H1 (cell line): ENCODE measurements around a stretch of chr10.

DNA sequence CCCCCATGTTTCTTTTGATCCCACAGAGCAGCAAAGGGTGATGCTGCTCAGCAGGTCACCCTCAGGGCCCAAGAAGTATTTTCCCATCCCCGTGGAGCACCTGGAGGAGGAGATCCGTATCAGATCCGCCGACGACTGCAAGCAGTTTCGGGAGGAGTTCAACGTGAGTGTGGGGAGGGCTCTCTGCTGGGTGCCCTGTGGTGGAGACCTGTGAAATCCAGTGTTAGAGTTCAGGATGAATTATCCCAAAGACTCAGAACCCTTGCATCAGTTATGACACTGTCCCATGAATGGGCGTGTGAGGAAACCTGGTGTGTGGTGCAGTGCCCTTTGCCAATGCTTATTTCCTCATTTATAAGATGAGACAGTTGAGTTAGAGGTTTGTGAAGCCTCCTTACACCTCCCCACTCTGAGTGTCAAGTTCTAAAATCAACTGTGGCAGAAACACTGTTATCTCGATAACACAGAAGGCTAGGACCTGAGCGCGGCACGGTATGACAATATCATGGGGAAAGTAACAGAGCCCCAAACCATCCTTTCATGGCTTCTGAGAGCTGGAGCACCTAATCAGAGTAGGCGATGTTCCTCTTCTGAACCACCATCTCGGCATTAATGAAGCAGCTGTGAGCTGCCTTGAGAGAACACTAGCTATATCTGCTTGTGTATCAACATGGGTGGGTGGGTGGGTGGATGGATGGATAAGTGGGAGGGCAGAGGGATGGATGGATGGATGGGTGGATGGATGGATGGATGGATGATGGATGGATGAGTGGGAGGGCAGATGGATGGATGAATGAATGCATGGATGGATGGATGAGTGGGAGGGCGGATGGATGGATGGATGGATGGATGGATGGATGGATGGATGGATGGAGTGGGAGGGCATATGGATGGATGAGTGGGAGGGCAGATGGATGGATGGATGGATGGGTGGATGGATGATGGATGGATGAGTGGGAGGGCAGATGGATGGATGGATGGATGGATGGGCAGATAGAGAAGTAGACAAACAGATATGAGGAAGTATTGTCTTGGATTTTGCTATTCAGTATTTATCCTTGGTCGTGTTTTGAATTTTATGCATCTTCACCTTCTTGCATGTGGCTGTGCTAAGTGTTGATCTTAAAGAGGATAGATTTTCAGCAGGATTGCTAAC lies 76.3 kb downstream of the MKI67 start:
- RRBS, result no CpG with 5 or more reads among the region's 16 CpGs
CAGE:
- cytosol, long polyA plus RNA, result no peak
- long polyA plus RNA, result no peak
- nucleus, long polyA plus RNA, result no peak

DNA sequence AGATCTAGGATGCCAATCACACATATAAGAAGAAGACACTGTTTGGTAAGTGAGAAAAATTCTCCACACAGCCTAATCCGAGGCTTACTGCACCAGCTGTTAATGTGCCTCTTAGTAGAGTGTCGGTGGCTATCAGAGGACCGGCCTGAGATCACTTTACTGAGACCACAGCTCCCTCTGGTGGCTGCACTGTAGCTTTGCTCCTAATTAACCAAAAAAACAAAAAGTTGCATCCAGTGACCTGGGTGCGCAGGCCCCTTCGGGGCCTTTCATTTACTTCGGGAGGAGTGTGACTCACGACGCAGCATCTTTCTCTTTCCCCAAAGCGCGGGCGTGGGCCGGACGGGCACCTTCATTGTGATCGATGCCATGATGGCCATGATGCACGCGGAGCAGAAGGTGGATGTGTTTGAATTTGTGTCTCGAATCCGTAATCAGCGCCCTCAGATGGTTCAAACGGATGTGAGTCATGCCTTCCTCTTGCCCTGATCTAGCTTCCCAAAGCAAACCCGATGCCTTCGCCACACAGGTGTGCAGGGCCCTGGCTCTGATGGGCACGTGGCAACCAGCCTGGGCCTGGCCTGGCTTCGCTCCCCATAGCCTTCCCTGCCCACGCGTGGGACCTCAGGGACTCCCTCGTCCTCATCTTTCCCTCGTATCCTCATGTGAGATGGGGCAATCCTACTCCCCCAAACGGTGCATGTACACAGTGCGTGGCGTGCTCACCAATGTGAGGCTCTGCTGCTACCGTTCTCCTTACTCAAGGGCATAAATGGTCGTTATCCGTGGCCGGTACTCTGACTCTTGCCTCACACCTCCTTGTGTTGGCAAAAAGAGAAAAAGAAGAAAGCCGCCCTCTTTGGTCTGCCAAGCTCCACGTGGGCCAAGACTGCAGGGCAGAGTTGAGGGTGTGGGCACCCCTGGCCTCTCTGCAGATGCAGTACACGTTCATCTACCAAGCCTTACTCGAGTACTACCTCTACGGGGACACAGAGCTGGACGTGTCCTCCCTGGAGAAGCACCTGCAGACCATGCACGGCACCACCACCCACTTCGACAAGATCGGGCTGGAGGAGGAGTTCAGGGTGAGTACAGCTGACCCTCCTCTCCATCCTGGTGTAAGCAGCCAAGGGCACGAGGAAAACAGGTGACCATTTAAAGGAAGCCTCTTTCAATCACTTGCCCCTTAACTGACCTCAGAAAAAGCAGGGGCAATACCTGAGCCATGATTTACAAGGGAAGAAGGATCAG lies 56.4 kb downstream of the MKI67 start:
- RRBS, result no CpG with 5 or more reads among the region's 45 CpGs
CAGE:
- cytosol, long polyA plus RNA, result no peak
- long polyA plus RNA, result no peak
- nucleus, long polyA plus RNA, result no peak

- RRBS, result no CpG with 5 or more reads among the region's 20 CpGs
CAGE:
- cytosol, long polyA plus RNA, result no peak
- long polyA plus RNA, result no peak
- nucleus, long polyA plus RNA, result no peak
These were observed 41.7 kb downstream of the MKI67 start for GRCh38 chr10:128084231-128085198.

DNA sequence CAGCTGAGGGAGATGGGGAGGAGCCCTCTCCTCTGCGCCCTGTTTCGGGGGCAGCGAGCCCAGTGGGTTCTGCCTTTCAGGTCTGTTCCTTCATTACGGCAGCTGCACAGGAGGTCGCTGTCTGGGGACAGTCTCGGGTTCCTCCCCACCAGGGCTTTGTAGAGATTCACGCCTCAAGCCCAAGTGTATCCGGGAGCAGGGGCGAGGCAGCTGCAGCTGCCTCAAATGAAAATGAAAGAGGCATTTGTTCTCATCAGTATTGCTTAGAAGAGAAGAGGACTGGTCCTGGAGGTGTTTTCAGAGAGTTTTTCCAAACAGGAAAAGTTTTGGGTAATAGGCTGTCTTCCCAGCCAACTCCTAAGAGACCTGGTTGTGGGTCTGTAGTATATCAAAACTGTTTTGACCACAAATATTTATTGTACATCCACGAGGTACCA lies 61.3 kb upstream of the MKI67 start:
- RRBS, result no CpG with 5 or more reads among the region's 10 CpGs
CAGE:
- cytosol, long polyA plus RNA, result no peak
- long polyA plus RNA, result no peak
- nucleus, long polyA plus RNA, result no peak

- RRBS, result no CpG with 5 or more reads among the region's 16 CpGs
CAGE:
- cytosol, long polyA plus RNA, result no peak
- long polyA plus RNA, result no peak
- nucleus, long polyA plus RNA, result no peak
These were observed 94.9 kb upstream of the MKI67 start for GRCh38 chr10:128220945-128221709.

DNA sequence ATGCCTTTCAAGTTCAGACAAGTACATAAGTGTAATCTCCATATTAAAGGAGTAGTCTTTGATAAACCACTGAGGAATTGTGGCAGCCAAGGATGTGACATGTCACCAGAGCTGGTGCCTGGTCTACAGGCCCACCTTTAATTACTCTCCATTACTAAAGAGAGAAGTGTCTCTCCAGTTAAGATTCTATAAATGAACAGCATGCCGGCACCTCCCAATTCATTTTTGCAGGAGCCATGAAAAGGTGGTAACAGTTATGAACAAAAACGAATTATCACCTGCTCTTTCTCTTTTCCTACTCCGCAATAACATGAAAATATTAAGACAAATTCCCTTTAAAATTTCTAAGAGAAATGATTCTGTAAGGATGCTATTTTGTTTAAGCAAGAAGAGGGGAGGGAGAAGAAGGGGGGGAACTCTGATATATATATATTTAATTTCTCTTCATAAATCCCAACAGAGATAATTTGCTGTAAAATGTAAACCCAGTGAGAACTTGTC lies 569.1 kb upstream of the MKI67 start:
- RRBS, result no CpG with 5 or more reads among the region's 3 CpGs
CAGE:
- cytosol, long polyA plus RNA, result no peak
- long polyA plus RNA, result no peak
- nucleus, long polyA plus RNA, result no peak

GRCh38 chr10:131094465-131095385 lies 216.8 kb downstream of the TCERG1L start:
- RRBS, result 40% methylated on average over 1 of the region's 34 CpGs
CAGE:
- cytosol, long polyA plus RNA, result start-site peak on the plus strand at chr10:131094857-131094861, 8 reads
- long polyA plus RNA, result no peak
- nucleus, long polyA plus RNA, result no peak

DNA sequence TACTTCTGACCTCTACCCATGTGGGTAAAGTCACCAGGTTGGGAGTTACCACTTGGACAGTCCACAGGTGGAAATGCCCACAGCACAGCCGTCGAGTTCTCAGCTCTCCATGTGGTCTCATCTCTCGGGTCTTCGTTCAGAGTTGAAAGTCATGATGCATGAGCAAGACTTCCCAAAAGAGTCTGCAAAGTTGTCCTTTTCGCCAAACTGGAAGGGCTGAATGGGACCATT lies 79.1 kb upstream of the PPP2R2D start:
- RRBS, result no CpG with 5 or more reads among the region's 5 CpGs
CAGE:
- cytosol, long polyA plus RNA, result no peak
- long polyA plus RNA, result no peak
- nucleus, long polyA plus RNA, result no peak

GRCh38 chr10:132248783-132249552 lies 58.8 kb downstream of the STK32C start:
- RRBS, result 26% methylated on average over 5 of the region's 32 CpGs
CAGE:
- cytosol, long polyA plus RNA, result no peak
- long polyA plus RNA, result no peak
- nucleus, long polyA plus RNA, result no peak

DNA sequence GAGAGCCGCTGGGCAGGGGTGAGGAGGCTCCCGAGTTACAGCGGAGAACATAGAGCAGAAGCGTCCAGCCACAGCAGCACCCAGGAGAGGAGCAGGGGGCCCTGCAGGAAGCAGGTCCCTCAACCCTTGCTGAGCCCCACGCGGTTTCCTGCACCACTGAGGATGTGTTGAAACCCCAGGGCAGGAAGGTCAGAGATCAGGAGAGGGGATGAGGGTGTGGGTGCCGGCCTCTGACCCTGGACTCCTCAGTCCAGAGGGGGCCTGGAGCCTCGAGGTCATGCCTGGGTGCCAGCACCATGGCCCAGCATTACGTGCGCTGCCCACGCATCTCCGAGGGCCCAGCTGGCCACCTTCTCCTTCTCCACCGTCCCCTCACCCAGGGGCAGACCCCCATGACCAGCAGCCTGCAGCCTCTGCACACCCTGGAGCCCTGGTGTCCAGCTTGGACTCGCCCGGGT lies 52.2 kb downstream of the STK32C start:
- RRBS, result no CpG with 5 or more reads among the region's 15 CpGs
CAGE:
- cytosol, long polyA plus RNA, result no peak
- long polyA plus RNA, result no peak
- nucleus, long polyA plus RNA, result no peak

DNA sequence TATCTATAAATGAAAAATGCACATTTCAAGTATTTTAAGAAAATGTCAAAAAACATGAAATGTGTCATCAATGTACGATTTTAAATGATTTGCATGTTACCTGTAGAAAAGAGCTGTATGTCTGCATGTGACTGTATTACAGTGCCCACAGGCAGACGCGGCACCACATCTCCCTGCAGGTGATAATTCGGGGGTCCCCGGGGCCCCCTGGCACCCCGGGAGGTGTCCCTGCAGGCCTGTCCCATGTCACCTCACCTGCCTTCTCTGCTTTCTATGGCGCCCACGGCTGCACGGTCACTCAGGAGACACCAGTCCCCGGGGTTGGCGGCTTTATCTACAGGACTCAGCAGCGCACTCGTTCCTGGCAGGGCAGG lies 1.1 kb downstream of the STK32C start:
- RRBS, result 78% methylated on average over 4 of the region's 13 CpGs
CAGE:
- cytosol, long polyA plus RNA, result no peak
- long polyA plus RNA, result no peak
- nucleus, long polyA plus RNA, result no peak

DNA sequence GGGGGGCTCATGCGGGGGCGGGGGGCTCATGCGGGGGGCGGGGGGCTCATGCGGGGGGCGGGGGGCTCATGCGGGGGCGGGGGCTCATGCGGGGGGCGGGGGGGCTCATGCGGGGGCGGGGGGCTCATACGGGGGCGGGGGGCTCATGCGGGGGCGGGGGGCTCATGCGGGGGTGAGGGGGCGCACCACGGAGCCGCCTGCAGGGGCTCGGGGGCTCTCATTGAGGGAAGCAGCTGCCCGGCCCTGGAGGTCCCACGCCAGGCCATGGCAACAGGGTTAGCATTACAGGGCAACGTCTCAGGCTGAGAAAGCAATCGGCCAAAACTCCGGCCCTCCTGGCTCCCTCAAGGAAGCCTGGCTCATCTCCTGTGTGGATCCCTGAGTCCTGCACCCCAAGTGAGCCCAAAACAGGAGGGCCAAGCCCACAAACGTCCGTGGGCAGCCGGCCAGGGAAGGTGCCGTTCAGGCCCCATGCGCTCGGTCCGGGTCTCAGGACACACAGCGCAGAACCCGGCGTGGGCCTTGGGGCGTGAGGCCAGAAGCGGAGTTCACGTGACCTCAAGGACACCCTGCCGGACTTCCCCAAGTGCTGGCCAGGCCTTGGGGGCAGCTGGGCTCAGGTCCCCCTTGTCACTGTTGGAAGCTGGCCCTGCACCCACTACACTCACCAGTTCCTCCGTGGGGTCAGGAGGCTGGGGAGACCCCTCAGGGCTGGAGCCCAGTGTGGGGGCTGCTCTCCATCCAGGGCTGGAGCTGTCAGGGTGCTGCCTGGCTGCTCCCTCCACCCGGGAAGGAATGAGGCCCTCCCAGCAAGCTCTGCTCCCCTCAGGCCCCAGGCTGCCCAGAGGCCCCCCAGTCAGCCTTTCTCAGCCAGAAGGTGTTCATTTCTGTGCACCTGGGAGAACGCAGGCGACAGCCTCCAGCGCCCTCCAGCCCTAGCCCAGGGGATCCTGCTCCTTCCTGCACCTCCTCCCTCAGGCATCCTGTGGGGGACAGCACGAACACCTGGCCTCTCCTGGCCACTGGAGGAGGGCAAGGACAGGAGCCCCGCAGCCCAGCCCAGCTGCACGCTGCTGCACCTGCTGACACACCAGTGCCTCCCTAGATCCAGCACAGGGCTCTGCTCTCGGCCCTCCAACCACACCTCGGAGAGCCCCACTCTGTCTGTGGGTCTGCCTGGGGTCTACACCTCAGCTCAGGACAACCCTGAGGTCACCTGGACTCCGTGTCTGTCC lies 7.9 kb upstream of the PWWP2B start:
- RRBS, result 59% methylated on average over 16 of the region's 51 CpGs
CAGE:
- cytosol, long polyA plus RNA, result no peak
- long polyA plus RNA, result no peak
- nucleus, long polyA plus RNA, result no peak

DNA sequence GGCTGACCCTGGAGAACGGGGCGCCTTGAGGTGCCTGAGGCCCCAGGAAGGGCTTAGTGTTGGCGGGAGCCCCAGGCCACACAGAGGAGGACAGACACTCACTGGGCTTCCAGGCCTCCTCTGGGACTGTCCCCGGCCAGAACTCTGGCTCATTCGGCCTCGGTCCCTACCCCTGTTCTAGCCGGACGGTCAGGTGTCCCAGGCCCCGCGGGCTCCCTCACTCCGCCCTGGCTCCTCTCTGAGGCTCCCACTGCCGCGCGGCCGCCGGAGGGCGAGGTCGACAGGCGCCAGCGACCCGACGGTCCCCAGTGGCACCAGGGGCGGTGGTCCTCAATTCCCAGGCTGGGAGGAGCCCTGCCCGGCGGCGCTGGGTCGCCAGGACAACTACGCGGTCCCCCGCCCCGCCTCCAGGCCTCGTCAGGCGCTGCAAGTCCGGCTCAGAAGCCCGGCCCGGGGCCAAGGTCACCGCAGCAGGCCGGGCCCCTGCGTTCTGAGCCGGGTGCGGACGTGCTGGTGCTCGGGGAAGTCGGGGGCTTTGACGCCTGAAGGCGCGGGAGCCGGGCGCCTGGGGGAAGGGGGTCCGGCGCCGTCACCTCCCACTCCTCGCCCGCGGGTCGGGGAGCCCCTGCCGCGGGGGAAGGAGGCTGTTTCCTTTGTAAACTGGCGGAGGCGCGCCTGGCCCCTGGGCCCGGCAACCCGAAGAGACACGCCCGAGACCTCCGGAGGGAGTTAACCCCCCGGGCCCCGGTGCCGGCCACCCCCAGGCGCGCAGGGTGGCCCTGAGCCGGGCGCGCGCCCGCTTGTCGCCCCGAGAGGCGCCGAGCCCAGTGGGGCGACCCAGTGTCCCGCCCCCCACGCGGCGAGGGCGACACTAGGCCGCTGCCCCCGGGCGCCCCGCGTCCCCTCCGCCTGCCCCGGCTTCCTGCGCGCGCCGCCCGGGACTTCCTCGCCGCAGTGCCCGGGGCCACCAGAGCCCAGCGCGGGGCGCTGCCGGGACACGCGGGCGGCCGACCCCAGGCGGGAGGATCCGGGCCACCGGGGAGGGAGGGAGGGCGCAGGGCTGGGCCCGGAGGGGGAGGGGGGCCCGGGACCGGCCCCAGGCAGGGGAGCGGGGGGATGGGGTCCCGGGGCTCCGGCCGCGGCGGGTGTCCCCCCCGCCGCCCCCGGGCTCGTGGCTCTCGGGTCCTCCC lies 895 bp upstream of the PWWP2B start:
- RRBS, result 4% methylated on average over 51 of the region's 127 CpGs
CAGE:
- cytosol, long polyA plus RNA, result no peak
- long polyA plus RNA, result no peak
- nucleus, long polyA plus RNA, result no peak

GRCh38 chr10:132550894-132552166 lies 13.7 kb downstream of the INPP5A start:
- RRBS, result no CpG with 5 or more reads among the region's 25 CpGs
CAGE:
- cytosol, long polyA plus RNA, result no peak
- long polyA plus RNA, result no peak
- nucleus, long polyA plus RNA, result no peak

- RRBS, result no CpG with 5 or more reads among the region's 7 CpGs
CAGE:
- cytosol, long polyA plus RNA, result no peak
- long polyA plus RNA, result no peak
- nucleus, long polyA plus RNA, result no peak
These were observed 38.5 kb downstream of the INPP5A start for GRCh38 chr10:132576022-132576603.

DNA sequence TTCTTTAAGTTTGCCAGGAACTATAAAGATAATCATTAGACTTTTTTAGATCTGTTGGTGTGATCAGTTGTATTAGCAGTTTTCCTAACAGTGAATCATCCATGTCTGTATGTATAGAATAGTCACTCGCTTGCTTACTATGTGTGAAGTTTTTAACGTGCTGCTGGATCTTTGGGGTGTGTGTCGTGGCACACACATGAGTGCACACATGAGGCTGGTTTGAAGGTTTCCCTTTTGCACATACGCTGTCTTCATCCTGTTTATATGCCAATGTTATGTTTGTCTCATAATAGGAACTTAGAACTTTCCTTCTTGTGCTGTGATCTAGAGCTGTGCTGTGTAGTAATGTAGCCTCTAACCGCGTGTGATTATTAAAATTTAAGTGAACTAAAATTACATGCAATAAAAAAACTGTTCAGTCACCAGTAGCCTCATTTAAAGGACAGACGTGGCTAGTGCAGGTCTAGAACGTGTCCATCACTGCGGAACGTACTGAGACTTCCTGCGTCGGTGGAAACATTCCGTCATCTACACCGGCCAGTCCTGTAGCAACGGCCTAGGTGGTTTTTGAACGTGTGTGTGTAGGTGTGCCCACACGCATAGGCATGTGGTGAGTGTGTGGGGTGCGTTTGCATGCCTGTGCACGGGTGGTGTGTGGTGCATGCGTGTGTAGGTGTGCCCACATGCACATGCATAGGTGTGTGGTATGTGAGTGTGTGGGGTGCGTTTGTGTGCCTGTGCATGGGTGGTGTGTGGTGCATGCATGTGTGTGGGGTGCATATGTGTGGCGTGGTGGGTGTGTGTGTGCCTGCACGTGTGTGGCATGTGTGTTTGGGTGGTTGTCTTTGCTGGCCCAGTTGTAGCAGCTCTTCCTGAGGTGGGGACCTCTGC lies 56.5 kb downstream of the INPP5A start:
- RRBS, result no CpG with 5 or more reads among the region's 23 CpGs
CAGE:
- cytosol, long polyA plus RNA, result no peak
- long polyA plus RNA, result no peak
- nucleus, long polyA plus RNA, result no peak

DNA sequence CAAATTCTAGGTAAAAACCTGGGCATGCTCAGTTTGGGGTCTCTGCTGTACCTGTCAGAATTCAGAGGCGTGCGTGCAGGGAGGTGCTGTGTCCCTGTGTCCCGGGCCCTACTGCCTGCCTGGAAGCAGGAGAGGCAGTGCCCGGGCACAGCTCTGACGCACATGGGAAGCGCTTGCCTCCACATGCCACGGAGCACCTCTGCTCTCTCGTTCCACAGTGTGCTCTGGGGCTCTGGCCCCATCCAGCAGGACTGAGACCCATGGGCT lies 83.5 kb downstream of the NKX6-2 start:
- RRBS, result no CpG with 5 or more reads among the region's 8 CpGs
CAGE:
- cytosol, long polyA plus RNA, result no peak
- long polyA plus RNA, result no peak
- nucleus, long polyA plus RNA, result no peak

DNA sequence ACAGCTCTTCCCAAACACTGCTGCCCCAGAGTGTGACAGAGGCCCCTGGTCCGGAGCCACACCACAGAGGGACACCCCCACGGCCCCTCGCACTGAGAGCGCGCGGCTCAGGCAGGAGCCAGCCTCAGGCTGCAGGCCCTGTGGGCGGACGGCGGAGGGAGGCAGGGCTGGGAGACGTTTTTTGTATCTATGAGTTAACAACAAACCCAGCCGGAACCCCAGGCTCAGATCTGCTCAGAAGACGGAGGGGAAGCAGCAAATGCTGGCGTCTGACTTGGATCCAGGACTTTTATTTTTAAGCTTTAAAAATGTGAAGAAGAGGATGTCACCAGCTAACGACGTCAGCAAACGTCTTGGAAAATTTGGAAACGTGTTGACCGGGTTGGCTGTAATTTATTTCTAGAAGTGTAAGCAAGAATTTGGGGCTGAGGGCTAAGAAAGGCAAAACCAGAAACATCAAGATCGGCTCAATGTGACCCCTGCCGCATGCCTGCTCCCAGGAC lies 18.7 kb upstream of the CFAP46 start:
- RRBS, result no CpG with 5 or more reads among the region's 20 CpGs
CAGE:
- cytosol, long polyA plus RNA, result no peak
- long polyA plus RNA, result no peak
- nucleus, long polyA plus RNA, result no peak

- RRBS, result no CpG with 5 or more reads among the region's 36 CpGs
CAGE:
- cytosol, long polyA plus RNA, result no peak
- long polyA plus RNA, result no peak
- nucleus, long polyA plus RNA, result no peak
These were observed 70.3 kb upstream of the CFAP46 start for GRCh38 chr10:133012671-133013148.

- RRBS, result 84% methylated on average over 7 of the region's 21 CpGs
CAGE:
- cytosol, long polyA plus RNA, result no peak
- long polyA plus RNA, result no peak
- nucleus, long polyA plus RNA, result no peak
These were observed 43.2 kb upstream of the ADGRA1 start for GRCh38 chr10:133044484-133044935.